Measurements from ENCODE around the genes PROM1, QDPR and LCORL.

GRCh38 chr4:16032898-16033259 is 50.9 kb downstream of the PROM1 start:
- PRO-cap: no peak
- RAMPAGE, long total RNA, 2 experiments: no peak in any of the 2 experiments

DNA sequence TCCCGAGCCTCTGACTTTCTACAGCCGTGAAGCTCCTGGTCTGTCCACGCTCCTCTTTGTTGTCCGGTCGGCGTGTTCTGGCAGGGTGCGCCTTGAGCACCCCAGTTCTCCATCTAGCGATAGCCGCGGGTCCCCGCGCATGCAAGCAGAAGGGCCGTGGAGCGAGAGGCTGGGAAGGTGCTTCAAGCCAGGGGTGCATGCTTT is 1.1 kb downstream of the PROM1 start:
- PRO-cap: no peak
- RAMPAGE, long total RNA, 2 experiments: no peak in any of the 2 experiments

GRCh38 chr4:16083170-16084322 is at the start of gene PROM1:
Gene PROM1, minus strand, starts transcription at chr4:16084023.
- PRO-cap: unidirectional peak, minus-strand start at chr4:16084023
- RAMPAGE, long total RNA, 2 experiments: start-site peak on the minus strand in 1 of 2 experiments, at chr4:16083330-16084088 at its widest, 34 reads per replicate

DNA sequence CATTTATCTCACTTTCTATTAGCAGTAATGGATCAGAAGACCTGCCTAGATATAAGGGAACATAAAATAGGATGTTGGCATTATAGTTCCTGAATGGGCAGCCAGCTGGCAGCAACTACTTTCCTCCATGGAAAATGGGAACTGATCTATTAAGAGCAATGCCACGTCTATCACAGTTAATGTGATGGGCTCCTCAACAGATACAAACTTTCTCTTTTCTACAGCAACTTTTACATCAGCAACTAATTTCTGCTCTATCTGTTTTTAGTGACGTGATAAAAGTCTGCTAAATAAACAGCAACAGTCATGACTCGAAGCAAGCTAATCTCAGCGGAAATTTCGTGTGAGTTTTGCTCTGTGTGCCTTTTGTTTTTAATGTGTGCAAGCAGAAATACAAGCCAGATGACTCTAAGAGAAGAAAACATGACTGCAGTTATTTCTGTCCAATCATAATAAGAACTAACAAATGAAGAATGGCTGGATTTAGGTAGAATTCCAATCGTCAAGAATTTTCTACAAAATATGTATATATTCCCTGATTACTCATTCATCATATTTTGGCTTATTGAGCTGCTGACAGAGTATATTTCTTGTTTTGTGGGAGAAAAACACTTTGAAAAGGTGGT is 214.4 kb downstream of the LDB2 start:
- PRO-cap: no peak
- RAMPAGE, long total RNA, 2 experiments: no peak in any of the 2 experiments

- PRO-cap: no peak
- RAMPAGE, long total RNA, 2 experiments: no peak in any of the 2 experiments
Measured at GRCh38 chr4:16742461-16742859, 156.0 kb downstream of the LDB2 start.

- PRO-cap: no peak
- RAMPAGE, long total RNA, 2 experiments: no peak in any of the 2 experiments
Measured at GRCh38 chr4:16835636-16836251, 62.7 kb downstream of the LDB2 start.

DNA sequence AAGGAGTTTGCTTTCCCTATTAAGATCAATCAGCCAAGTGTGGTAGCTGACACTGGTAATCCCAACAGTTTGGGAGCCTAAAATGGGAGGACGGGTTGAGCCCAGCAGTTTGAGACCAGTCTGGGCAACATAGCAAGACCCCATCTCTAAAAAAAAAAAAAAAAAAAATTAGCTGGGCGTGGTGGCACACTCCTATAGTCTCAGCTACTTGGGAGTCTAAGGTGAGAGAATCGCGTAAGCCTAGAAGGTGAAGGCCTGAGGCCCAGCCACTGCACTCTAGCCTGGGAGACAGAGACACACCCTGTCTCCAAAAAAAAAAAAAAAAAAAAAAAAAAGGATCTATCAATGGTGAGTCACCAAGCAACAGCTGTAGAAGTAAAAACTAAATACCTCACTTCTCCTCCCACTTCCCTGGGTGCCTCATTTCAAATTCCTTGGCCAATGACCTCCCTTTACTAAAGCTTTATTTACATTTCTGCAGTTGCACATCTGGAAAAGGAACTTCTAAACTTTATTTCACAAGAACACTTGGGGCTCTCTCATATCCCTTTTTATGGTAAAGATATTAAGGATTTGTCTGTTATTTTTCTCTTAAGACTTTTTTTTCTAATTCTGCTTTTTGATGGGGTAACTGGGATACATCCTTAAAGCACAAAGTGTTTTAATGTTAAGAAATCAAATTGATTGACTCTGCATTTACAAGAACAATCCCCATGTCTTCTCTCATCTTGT is 54.3 kb downstream of the LDB2 start:
- PRO-cap: no peak
- RAMPAGE, long total RNA, 2 experiments: no peak in any of the 2 experiments

- PRO-cap: bidirectional peak, plus-strand start at chr4:17511829, minus-strand start at chr4:17511767; bidirectional peak, plus-strand start at chr4:17512297, minus-strand start at chr4:17512090
- RAMPAGE, long total RNA, 2 experiments: start-site peak on the minus strand in 1 of 2 experiments, at chr4:17512049-17512093 at its widest, 33 reads per replicate
Measured at GRCh38 chr4:17511456-17512543, at the start of gene QDPR. Gene QDPR, minus strand, starts transcription at chr4:17512090.

GRCh38 chr4:17550503-17550908 is 26.5 kb upstream of the LAP3 start:
- PRO-cap: no peak
- RAMPAGE, long total RNA, 2 experiments: no peak in any of the 2 experiments

- PRO-cap: unidirectional peak, minus-strand start at chr4:17577856
- RAMPAGE, long total RNA, 2 experiments: no peak in any of the 2 experiments
Measured at GRCh38 chr4:17577618-17578663, 943 bp downstream of the LAP3 start.

DNA sequence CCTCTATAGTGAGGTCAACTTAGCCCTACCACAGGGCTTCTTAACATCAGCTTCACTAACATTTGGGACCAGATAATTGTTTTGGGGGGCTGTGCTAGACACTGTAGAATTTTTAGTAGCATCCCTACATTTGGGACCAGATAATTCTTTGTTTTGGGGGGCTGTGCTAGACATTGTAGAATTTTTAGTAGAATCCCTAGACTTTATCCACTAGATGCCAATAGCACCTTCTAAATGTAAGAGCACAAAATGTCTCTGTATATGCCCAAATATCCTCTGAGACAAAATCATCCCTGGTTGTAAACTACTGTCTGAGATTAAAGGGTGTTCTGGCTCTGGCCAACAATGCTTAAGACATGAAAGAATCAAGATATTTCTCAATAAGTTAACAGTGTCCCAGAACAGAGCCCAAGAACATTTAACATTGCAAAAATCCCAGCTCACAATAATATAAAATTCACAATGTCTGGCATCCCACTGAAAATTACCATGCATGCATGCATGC is 46.8 kb downstream of the NCAPG start:
- PRO-cap: no peak
- RAMPAGE, long total RNA, 2 experiments: no peak in any of the 2 experiments

DNA sequence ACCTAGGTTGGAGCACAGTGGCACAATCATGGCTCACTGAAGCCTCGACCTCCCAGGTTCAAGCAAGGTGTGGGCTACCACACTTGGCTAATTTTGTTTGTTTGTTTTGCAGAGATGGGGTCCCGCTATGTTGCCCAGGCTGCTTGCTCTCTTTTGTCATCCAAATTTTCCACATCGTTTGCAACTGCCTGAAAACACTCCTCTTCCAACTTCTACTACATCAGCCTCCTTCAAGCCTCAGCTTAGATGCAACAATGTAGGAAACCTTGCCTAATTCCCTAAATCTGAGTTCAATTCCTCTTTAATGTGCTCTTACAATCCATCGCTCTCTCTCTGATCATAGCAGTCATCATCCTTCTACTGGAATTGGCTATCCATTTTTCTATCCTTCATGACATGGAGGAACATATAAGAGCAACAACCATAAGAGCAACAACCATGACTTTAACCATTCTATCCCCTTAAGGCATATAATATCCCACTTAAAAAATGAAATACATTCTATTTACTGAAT is 59.5 kb downstream of the NCAPG start:
- PRO-cap: no peak
- RAMPAGE, long total RNA, 2 experiments: no peak in any of the 2 experiments

- PRO-cap: no peak
- RAMPAGE, long total RNA, 2 experiments: no peak in any of the 2 experiments
Measured at GRCh38 chr4:17926386-17926904, 95.1 kb downstream of the LCORL start.

DNA sequence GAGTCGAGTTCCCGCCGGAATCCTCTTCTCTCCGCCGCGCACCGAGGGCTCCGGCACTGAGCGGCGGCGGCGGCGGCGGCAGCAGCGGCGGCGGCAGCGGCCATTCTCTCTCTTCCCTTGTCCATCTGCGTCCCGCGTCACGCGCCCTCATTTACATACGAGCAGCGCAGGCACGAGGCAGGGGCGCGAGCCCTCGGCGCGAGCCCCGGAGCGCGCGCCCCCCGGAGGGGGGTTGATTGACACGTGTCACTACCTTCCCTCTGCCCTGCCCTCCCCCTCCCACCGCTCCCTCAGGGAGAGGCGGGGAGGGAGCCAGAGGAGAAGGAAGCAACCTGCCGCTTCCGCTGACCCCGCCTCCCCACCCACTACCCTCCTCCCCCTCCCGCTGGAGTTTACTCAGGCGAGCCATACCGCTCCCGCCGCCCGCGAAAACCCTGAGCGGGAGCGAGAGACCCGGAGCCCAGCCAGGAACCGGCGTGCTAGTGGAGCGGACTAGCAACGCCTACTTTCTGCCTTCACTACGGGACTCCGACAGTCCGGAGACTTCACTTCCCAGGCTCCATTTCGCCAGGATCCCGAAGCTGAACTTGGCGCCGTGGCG is at the start of gene LCORL:
Gene LCORL (minus strand): TSS at position 129 of the 601 bp plus-strand sequence.
- PRO-cap: bidirectional peak, plus-strand start at position 297 of the sequence, minus-strand start at position 127 of the sequence; bidirectional peak, plus-strand start at position 437 of the sequence, minus-strand start at position 367 of the sequence; bidirectional peak, plus-strand start outside the sequence, minus-strand start at position 511 of the sequence
- RAMPAGE, long total RNA, 2 experiments: no peak in any of the 2 experiments

GRCh38 chr4:18022228-18022746 is 732 bp upstream of the LCORL start:
- PRO-cap: bidirectional peak, plus-strand start at chr4:18022427, minus-strand start at chr4:18022137
- RAMPAGE, long total RNA, 2 experiments: no peak in any of the 2 experiments

DNA sequence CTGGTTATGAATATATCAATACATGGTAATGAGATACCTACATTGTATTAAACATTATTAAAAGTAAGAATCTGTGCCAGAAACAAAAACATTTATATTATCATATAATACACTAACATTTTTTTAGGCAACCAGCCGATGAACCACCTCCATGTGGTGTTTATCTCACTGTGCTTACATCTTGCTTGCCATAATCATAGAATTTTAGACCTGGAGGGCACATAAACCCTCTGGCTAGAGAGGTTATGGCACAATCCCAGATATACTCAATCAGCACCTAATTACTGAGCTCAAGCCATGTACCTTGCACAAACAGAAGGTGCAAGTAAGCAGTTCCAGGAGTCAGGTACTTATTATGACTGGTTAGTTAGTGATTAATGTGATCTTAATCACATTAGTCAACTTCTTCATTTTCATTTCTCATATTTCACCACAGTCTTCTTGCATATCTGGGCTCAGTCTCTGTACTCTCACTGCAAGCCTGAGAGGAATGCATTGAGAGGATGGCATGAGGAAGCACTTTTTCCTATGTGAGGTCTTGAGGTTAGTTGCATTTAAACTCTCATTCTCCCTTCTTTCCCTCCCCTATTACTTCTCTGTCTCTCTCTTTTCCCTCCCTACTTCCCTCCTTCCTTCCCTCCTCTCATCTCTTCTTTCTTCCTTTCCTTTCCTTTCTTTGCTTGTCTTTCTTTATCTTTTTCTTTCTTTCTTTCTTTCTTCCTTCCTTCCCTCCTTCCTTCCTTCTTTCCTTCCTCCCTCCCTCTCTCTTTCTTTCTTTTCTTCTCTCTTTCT is 390.0 kb upstream of the LCORL start:
- PRO-cap: no peak
- RAMPAGE, long total RNA, 2 experiments: no peak in any of the 2 experiments

DNA sequence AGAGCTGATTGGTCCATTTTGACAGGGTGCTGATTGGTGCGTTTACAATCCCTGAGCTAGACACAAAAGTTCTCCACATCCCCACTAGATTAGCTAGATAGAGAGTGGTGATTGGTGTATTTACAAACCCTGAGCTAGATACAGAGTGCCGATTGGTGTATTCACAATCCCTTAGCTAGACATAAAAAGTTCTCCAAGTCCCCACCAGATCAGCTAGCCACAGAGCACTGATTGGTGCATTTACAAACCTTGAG is 73.2 kb upstream of the SLIT2 start:
- PRO-cap: no peak
- RAMPAGE, long total RNA, 2 experiments: no peak in any of the 2 experiments

DNA sequence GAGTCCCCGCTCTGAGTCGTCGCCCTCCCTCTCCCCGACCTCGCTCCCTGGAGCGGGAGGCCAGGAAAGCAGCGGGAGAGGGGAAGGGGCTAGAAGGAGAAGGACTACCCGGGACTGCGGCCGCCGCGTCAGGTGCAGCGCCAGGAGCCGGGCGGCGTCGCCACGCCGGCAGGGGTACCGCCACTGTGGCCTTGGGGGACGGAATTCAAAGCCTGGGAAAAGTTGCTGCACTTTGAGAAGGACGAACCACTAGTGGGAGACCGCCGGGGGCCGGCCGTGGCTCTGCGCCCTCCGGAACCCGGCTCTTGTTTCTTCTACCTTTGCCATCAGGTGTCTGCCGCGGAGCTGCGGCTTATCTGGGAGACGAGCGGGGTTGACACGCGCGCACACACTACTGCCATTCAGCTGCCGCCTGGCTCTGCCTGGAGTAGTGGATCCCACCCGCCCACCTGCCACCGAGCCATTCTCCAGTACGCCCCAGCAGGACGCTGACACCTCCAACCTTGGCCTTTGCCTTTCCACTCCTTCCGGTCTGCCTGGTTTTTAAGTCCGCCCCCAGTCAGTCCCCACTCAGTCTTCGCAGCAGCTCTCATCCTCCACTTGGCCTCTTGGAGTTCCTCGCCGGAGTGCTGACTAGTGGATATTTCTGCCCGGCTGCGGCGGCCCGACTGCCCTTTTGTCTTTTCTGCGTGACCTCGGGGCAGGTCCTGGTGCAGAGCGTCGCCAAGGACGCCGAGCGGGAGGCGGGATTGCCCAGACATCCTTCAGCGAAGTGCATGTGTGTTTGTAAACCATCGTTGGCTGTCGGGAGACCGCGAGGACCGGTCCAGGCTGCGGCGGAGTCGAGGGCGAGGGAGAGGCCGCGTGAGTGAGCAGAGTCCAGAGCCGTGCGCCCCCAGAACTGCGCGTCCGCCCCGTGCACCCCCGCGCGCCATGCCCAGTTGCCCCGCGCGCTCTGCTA is 893 bp downstream of the SLIT2 start:
- PRO-cap: unidirectional peak, plus-strand start at position 573 of the sequence
- RAMPAGE, long total RNA, 2 experiments: start-site peak on the plus strand in 1 of 2 experiments, centred at position 584 of the sequence, 5 reads per replicate

DNA sequence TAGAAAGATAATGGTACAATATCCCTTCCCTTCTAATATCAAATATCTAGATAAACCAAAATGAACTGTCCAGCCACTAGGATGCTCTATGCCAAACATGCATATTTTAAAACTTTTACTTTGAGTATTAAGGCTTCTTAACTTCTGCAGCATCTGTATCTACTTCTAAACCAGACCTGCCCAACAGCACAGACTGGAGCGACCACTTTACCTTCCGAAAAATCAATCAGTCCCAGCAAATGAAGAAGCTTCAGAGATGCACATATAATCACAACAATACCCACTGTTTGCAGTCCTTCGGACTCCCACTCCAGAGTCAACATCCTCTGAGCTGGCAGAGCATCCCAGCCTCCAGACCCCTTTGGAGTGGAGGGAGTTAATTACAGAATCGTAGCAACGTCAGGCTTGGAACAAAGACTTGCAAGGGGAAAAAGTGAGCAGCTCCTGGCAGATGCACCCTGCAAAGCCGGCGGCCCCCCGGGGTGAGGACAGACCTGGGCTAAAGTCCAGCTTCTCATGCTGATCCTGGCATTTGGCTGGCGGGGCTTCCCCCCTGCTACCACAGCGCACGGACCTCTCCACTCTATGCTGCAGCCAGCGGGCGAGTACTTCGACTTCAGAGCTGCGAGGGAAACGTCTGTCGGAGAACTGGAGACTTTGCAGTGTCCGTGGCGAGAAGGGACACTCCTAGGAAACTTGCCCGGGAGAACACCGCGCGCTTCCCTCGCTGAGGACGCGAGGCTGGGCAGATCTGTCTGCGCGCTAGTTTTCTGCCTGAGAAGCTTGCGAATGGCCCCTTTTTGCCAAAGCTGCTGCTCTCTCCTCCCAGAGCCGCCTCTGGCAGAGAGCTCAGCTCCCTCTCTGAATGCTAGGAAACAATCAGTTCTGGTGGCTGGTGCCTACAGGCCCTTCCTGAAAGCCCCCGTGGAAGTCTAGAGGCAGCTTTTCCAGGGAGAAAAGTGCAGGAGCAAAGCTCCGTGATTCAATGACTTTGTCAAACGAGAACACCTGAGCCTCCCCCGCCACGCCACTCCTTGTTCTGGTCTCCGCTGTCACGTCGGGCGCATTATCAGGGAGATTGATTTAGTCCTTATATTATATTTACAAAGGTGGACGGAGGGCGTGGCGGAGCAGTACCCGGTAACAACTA is 283.7 kb downstream of the PACRGL start:
- PRO-cap: no peak
- RAMPAGE, long total RNA, 2 experiments: no peak in any of the 2 experiments

DNA sequence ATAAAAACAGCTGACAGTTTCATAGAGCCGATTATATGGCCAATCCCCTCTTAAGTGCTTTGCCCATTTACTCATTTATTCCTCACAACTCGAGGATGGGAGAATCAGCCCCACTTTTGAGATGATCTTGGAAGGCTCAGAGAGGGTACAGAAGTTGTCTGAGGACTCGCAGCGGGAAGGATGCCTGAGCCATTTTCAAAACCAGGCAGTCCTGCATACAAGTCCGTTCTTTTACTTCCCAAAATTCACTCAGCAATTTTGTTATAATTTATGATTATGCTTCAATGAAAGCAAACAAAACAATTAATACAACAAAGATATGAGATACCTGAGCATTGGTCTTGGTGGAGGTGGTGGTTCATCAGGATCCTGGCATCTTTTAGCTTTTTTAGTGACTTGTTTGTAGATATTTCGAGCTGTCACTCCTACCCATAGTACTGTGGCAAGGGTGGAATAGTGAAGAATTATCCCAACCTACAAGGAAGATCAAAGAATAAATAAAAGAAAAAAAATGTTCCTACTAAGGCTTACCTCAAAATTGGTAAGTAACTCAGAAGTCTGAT is 123.6 kb downstream of the ADGRA3 start:
- PRO-cap: no peak
- RAMPAGE, long total RNA, 2 experiments: no peak in any of the 2 experiments